Measurements from ENCODE around the gene C3orf14.

DNA sequence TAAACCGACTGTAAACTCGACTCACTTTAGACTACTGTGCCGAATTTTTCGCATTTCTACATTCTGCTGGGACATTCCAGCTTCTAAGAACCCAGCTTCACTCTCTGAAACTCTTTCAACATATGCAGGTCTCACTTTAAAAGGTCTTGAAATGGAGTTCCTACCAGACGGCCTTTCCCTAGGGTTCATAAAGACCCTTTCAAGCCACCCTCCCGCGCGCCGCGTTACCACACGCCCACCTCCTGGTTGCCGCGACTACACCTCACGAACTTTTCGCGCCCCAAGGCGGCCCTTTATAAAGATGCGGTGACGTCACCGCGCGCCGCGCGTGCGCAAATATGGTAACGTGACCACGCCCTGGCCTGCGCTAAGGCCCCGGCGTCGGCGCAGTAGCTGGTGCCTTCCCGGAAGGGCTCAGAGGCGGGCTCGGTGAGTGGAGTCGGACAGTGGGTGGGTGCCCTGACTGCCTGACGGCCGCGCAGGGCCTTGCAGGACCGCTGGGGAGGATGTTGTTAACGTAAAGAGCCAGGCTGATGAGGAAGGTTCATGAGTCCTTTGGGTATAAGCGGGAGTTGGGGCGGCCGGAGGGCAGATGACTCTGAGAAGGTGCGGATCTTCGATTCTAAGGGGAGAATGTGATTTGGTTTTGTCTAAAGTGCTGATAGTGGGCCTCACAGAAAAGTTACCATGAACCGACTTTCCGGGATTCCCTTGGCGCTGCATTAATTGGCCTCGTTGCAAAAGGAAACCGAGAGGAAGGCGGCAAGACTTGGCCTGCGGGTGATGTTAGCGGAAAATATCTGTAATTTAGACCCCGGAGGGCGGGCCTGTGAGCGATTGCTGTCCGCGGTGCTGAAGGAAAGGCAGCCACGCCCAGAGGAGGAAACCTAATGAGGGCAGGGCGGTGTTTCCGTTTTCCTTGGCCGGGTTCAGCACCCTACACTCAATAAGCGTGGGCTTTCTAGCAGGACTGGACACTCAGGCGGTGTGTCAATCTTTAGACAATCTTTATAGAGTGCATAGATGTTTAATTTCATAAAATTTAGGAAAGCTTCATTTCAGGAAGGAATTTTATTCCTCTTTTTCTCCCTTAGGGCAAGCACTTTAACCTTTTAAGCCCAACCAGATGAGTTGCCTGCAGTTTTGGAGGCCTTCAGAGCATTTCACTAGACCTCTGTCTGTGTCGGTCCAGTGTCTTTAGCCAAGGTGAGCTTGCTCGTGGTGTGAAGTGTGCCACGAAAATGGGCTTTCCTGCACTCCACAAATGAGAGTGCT lies at the start of gene C3orf14:
TSS of gene C3orf14 (plus strand) at position 396 of the 1,275 bp plus-strand sequence.
- PRO-cap, 8 experiments: peak in 7 of 8 experiments; most common plus-strand start position 446 of the sequence (in 4); most common minus-strand start position 266 of the sequence (in 2)

DNA sequence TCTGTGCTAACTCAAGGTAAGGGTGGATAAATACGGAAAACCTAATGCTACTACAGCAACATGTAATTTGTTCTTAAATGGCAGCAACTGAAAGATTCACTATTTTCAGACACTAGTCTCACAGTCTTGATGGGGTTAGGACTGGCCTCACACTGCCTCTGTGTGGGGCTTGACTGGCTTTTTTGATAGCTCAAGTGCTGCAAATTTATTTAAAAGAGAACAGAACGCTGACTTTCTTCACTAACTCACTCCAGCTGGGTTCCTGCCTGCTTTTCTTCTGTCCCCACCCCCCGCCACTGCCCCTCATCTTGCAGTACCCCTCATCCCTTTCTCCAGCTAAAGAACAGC lies 2.0 kb downstream of the CADPS start:
- PRO-cap, 8 experiments: no peak in any of the 8 experiments

DNA sequence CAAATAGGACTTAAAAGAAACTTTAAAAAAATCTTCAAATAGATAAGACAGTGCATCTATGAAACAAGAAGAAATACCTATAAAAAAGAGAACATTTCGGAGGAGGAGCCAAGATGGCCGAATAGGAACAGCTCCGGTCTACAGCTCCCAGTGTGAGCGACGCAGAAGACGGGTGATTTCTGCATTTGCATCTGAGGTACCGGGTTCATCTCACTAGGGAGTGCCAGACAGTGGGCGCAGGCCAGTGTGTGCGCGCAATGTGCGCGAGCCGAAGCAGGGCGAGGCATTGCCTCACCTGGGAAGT lies 142.0 kb upstream of the SYNPR start:
- PRO-cap, 8 experiments: no peak in any of the 8 experiments

DNA sequence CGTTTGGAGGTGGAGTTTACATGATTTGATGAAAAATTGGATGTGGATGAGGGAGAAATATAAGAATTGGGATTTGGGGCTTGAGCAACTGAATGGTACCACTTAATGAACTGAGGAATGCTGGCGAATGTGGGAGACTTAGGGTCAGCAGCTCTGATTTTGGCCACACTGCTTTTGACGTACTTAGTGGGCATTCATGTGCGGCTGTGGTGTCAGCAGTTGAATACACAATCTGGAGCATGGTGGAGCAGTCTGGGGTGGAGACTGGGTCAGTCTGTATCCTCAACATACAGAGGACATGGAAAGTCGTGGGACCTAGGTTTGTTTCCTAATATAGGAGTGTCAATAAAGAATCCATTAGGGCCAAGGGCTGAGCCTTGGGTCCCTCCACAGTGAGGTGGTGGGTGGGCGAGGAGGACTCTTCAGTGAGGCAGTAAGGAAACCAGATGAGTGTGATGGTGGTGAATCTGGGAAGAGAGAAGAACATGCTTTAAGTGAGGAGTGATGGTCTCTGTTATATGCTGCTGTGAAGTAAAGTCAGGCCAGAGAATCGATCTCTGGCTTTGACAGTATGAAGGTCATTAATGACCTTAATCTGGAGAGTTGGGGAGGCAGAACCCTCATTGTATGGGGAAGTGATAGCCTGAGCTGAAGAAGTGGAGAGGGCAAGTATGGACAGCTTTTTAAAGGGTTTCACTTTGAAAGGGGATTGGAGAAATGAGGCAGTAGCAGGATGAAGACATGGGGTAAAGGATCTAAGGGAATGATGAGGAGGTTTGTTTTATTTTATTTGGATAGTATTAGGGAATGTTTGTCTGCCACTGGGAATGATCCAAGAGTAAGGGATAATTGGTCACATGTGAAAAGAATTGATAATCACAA lies 60.7 kb downstream of the ATXN7 start:
- PRO-cap, 8 experiments: peak in 3 of 8 experiments; most common plus-strand start position 118 of the sequence (in 2)

- PRO-cap, 8 experiments: no peak in any of the 8 experiments
Observed at GRCh38 chr3:63972978-63973930, 50.0 kb downstream of the PSMD6 start.

DNA sequence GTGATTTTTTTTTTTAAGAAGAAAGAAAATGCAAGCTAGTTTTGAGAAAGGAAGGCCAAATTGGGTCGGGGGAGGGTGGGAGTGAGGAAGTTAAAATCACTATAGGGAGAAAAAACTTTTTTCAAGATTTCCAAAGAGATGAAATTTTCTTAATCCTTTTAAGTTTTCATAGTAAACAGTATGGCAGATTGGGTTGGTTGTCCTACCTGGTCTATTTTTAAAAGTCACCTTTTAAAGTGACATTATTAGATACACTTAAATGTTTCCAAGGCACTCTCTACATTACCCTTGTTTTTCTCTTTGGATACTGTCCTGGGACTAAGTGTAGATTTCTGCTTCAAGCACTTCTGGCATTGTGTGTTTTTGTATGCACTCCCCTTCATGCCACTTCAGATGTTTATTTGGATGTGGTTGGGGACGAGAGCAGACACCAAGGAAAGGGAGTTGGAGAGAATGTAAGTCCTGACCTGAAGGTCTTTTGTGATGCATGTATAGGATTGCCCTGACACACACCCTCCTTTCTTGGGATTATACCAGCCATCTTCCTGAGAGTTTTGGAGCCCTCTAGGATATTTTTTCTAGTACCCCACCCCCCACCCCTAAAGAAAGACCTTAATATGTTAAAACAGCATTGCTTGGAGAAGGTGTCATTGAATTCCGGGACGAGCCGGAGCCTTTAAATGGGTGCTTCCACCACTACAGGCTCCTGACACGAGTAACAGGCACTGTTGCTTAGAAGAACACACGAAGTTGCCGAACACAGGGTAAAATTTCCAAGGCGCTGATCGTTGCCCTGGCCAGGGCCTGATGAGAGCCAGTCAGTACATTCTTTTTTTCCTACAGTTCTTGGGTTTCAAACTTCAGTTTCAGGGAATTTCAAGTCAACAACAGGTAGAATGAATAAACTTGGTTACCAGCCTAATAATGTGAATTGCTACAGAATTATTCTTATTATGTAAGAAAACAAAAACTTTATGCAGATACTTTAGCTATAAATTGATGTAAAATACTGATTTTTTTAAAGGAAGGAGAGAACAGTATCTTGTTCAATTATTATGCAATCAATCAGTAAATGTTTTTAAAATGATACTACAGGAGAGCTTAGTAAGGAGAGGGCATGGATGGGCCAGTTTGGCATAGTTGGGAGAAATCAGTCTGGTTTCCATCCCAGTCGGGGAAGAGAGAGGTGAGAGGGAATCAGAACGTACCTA lies 22.7 kb downstream of the PSMD6 start:
- PRO-cap, 8 experiments: no peak in any of the 8 experiments

DNA sequence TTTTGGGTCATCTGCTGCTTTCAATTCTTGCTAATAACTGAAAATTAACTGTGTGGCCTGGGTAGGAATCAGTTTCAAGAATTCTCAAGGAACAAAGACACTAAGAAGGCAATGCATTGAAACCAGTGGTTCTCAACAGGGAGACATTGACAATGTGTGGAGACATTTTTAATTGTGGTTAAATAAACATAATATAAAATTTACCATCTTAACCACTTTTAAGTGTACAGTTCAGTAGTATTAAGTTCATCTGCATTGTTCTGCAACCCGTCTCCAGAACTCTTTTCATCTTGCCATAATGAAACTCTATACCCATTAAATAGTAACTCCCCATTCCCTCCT lies 69.4 kb upstream of the PSMD6 start:
- PRO-cap, 8 experiments: no peak in any of the 8 experiments

DNA sequence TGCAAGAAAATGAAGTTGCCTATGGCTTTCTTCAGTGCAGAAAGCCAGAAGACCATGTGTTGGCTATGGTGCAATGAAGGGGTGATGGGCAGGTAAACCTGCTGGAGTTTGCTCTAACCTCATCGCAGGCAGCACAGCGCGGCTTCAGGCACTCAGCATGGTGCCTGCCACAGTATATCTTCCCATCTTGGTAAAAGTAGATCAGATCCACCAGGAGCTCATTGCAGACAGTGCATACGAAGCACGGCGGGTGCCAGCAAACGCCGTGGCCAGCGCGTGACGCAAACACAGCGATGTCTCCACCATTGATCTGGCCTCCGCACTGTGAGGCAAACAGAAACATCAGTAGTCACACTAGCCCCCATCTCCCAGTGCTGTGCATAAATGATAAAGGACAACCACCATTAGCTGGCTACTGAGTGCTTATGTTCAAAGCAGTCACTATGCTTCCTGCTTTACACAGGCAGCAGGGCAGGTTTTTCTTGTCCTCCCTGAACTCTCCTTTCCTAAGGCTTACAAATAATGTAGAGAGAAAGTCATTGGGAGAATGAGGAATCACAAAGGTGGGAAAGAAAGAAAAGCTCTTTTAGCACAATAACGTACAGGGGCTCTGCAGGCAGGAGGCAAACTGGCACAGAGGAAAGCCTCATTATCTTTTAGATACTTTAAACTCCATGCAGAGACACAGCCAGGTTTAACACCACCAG lies 68.1 kb downstream of the PRICKLE2 start:
- PRO-cap, 8 experiments: no peak in any of the 8 experiments

DNA sequence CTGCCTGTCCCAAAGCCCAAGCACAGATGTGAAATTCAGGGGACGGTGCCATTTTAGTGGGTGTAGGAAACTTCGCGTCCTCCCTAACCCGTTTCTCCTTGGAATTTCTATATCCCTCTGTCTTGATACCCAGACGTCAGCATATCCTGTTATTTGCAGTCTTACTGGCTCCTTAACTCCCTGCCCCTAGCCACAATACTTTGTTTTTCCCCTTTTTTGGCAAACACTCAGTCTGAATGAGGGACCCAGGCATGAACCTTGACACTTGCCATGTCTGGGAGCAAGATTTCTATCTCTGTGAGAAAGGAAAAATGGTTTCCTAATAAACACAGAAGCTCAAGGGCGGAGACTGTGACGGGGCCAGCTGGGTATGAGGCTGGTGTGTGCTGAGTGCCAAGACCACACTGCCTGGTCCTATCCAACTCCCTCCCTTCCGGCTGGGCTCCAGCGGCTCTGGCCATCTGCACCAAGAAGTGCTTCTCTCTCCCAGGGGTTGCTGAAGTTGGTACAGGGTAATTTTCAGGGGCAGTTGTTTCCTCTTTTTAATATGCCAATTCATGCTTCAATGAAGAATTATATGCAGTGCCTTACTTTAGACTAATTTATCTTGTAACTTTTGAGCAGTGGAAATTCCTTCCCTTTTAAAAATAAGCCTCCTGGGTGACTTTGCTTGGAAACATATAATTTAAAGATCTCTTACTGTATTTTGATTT lies 15.0 kb downstream of the PRICKLE2 start:
- PRO-cap, 8 experiments: no peak in any of the 8 experiments

GRCh38 chr3:64223726-64224204 lies 1.5 kb downstream of the PRICKLE2 start:
- PRO-cap, 8 experiments: no peak in any of the 8 experiments

GRCh38 chr3:64601836-64602672 lies 85.7 kb downstream of the ADAMTS9 start:
- PRO-cap, 8 experiments: no peak in any of the 8 experiments

- PRO-cap, 8 experiments: no peak in any of the 8 experiments
Observed at GRCh38 chr3:64685618-64686417, 2.0 kb downstream of the ADAMTS9 start.

DNA sequence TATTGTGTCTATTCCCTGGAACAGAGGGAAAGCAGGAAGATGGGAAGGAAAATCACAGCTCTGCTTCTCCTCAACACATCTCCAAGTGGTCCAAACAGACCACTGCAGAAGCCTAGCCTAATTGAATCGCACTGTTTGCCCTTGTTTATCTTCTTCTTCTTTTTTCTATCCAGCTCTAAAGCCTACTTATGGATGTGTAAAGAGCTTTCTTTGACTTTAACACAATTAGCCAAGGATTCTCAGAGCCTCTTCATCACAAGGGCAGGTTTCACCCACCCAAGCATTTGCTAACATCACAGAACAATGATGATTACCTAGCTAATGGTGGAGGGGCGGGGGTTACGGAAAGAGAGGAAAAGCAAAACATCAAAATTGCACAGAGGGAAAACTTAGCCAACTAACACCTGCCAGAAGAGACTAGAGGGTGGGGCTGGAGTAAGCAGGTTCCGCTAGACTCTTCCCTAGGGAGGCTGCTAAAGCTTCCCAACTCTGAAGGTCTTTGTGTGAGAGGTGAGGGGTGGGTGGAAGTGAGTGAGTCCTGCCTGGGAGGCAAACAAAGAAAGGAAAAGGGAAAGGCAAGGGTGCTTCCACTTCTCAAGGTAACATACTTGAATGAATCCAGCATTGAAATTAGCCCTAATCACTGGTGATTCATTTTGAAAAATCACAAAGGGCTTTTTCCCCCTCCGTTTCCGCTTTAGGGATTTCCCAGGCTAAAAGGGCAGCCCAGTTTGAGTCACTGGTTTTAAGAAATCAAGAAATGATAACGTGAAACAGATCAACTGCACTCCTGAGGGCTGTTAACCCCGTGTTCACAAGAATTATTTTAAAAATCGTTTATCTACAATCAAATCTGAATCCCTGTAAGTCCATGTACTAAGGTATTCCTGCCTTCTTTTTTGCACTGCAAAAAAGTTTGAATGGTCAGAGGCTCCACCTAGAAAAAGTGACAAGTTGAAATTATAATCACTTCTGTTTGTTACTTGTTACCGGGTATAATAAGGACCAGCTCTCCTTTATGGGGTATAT lies 220.4 kb upstream of the ADAMTS9 start:
- PRO-cap, 8 experiments: no peak in any of the 8 experiments

GRCh38 chr3:65025788-65026110 lies 337.9 kb upstream of the ADAMTS9 start:
- PRO-cap, 8 experiments: no peak in any of the 8 experiments

- PRO-cap, 8 experiments: no peak in any of the 8 experiments
Observed at GRCh38 chr3:65401373-65401945, 637.3 kb downstream of the MAGI1 start.

- PRO-cap, 8 experiments: no peak in any of the 8 experiments
Observed at GRCh38 chr3:65412463-65413092, 626.1 kb downstream of the MAGI1 start.

DNA sequence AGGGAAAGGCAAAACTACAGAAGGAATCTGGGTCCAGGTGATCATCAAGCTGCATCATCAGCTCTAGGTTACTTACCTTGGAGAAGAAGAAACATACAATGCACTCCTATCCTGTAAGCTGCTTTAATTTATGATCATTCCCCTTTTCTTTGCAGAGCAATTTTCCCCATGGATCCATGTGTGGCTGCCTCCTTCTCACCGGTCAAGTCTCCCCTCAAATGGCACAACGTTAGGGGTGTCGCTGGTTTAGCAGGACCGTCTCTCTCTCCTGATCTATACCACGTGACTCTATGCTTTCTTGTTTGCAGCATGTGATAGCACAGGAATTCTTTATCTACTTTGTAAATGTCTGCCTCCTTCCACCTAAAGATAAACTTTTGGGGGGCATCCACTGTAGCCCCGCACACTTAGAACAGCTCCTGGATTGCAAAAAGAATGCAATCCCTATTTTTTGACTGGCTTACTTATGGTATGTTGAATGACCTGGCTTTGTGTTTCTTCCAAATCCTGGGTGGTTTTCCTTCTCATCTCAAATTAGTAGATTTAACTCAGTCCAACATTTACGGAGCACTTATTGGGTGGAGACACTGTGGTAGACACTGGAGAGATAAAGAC lies 505.9 kb downstream of the MAGI1 start:
- PRO-cap, 8 experiments: no peak in any of the 8 experiments

- PRO-cap, 8 experiments: no peak in any of the 8 experiments
Observed at GRCh38 chr3:65581582-65582541, 456.9 kb downstream of the MAGI1 start.

DNA sequence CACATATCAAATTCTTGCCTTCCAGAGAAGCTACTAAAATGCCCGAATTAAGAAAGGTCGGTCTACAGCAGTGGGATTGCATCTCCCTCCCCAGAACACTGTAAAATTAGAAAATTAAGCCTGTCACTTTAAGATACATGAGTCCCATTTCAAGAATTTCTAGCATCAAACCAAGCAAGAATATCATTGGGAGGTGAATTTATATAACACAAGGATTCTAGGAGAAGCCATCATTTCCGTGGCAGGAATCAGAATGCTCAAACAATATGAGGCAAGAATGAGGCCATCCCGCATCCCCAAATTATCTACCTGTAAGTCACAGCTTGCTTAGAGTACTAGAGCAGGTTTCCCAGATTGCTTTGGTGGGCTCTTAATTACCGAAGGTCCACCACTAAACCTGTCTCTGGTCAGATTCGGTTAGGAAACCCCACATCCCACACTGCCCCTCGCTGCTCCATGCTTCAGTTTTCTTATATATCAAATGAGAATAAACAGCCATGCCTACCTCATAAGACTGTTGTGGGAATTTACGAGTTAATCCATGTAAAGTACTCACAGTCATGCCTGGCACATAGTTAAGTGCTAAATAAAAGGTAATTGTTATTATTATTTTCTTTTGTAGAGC lies 114.3 kb downstream of the MAGI1 start:
- PRO-cap, 8 experiments: no peak in any of the 8 experiments

DNA sequence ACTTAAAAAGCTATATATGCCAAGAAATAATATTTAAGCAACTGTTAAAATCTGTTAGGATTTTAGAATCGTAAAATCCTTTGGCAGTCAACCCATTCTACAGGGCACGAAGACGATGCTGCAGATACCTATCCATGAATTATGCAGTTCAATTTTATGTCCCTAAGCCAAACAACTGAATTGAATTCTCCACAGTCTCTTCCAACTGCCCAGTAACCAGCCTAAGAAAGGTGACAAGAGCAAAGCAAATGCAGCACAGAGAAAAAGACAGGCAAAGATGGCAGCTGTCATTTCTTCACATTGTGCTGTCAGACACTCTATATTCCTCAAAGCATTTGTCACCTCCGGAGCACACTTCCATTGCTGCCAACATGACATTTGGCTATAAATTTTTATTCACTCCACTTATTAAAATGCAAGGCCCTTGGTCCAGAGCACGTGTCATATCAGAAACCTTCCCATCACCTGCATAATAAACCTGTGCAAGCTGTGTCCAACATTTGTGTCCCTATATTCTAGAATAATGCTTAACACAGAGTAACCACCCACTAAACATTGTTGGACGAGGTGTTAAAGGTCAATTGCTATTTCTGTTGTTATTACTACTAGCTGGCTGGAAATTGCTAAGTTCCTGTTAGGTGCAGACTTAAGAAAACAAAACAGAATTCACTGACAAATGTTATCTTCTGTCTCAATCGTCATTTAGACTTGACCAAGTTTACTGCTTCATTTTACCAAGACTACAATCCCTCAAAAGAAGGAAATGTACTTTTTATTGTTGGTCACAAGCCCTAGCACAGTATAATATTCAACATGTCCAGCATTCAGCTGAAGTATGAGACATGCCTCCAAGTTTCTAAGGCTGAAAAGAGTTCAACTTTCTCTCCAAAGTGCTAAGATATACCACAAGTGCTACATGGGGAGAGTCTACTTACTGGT lies 89.7 kb downstream of the MAGI1 start:
- PRO-cap, 8 experiments: no peak in any of the 8 experiments

Data from peripheral blood mononuclear cell (primary cell).